ENCODE measurements around the gene TTLL13.

DNA sequence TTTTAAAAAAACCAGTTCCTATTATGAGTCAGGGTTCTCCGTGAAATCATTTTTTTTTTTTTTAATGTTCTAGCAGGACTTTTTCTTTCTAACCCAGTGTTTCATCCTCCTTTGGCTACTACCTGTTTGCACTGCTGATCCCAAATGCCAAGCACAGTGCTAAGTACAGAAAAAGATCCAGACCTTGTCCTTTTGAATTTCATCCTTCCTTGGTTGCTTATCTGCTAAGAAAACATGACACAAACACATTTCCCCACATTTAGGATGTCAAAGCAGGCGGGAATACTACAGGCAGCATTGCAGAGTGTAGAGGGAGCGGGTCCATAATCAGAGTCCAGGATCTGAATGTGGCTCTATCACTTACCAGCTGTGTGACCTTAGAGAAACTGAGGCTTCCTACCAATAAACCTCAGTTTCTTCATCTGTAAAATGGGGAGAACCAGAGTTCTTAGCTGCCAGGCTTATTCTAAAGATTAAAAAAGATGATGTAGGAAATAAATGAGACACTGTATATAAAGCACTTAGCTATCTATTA is 37.2 kb upstream of the ANPEP start:
- PRO-cap, result no peak

DNA sequence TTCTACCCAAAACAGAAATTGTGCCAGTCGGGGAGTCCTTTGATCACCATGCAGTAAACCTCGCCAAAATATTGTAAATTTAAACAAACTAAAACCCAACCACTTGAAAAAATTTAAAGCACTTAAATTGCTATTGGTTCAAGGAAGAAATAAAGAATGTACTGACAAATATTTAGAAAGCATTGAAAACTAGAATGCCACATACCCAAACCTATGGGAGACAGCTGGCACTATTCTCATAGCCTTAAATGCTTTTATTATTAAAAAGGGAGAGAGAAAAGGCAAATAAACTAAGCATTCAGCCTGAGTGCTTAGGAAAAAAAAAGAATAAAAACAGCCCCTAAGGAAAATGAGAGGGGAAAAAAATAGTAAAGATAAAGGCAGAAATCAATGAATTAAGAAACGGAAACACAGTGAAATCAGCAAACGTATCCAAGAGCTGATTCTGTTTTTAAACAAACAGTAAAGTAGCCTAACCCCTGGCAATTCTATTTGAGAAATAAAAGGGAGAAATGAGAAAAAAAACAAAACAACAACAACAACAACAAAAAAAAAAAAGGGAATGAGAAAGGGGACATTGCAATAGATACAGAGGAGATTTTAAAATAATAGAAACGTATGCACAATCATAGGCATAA is 24.7 kb downstream of the ZNF710 start:
- PRO-cap, result no peak

DNA sequence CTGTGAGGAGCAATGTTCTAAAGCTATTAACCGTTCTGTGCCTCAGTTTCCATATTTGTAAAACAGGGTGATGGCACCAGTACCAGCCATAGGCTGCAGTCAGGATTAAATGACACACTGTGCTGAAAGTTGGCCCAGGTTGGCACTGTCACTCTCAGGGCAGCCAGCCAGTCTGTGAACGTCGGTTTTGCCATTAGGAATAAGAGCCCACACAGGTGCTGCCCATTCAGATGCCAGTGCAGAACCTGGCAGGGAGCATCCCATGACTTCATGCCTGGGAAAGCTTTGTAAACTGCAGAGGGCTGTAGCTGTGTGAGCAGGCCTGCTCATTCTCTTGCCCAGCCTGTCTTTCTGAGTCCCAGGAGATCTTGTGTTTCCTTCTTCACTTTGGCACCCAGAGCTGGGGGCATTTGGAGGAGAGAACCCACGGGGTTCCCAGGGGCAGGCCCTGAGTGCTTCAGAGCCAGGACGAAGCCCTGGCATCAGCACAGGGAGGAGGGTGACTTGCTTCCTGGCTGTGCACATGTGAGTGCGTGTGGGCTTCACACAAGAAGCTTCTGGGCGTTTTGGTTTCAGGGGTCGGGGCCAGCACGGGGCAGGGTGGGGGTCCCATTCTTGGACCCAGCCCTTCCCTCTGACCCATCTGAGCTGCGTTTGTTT is 47.0 kb downstream of the ZNF710 start:
- PRO-cap, result no peak

DNA sequence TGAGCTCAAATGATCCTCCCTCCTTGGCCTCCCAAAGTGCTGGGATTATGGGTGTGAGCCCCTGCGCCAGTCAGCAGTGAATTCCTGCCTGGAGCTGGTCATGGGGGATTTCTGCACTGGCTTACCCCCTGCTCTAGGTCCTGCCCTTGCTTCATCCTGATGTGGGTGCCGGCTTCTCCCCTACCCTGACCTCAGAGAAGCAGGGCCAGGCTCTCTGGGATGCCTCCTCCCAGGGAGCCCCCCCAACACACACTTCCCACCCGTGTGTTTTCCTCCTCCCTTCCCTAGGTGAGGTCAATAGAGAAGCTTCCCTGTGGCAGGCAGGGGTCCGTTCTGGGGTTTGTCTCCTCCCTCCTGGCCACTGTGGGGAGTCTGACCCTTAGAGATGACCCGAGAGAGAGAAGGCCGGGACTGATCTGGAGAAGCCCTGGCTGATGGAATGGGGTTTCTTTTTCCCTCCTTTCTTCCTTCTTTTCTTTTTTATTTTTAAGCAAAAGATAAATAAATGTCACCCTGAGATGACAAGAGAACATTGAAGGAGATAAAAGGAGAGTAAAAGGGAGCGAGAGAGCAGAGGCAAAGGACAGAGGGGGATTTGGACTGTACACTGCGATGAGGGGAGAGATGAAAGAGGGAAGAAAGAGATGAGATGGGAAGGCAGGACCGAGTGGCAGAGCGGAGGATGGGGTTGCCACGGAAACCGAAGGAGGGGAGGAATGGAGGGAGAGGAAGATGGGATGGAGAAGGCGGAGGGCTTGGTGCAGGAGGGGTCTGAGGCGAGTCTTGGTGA is 48.5 kb downstream of the IDH2 start:
- PRO-cap, result no peak

- PRO-cap, result no peak
These were observed 35.0 kb downstream of the IDH2 start for GRCh38 chr15:90067172-90067748.

- PRO-cap, result no peak
These were observed 6.6 kb downstream of the IDH2 start for GRCh38 chr15:90095649-90096073.

DNA sequence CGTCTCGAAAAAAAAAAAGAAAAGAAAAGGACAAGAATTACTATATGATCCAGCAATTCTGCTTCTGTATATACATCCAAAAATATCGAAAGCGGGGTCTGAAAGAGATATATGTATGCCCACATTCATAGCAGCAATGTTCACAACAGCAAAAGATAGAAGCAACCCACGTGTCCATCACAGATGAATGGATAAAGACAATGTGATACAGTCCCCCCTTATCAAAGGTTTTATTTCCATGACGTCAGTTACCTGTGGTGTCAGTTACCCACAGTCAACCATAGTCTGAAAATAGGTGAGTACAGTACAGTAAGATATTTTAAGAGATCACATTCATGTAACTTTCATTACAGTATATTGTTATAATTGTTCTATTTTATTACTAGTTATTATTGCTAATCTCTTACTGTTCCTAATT is 5.3 kb downstream of the IDH2 start:
- PRO-cap, result no peak

- PRO-cap, result no peak
These were observed 42.9 kb upstream of the IDH2 start for GRCh38 chr15:90145164-90145498.

GRCh38 chr15:90189824-90190389 is 11.2 kb upstream of the SEMA4B start:
- PRO-cap, result no peak

DNA sequence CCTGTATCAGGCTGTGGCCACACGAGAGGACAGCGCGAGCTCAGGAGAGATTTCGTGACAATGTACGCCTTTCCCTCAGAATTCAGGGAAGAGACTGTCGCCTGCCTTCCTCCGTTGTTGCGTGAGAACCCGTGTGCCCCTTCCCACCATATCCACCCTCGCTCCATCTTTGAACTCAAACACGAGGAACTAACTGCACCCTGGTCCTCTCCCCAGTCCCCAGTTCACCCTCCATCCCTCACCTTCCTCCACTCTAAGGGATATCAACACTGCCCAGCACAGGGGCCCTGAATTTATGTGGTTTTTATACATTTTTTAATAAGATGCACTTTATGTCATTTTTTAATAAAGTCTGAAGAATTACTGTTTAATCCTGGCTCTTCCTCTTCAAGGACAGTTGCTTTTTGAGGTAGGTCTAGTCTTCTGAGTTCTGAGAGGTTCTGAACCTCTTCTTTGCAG is 4.4 kb downstream of the CIB1 start:
- PRO-cap, result no peak

DNA sequence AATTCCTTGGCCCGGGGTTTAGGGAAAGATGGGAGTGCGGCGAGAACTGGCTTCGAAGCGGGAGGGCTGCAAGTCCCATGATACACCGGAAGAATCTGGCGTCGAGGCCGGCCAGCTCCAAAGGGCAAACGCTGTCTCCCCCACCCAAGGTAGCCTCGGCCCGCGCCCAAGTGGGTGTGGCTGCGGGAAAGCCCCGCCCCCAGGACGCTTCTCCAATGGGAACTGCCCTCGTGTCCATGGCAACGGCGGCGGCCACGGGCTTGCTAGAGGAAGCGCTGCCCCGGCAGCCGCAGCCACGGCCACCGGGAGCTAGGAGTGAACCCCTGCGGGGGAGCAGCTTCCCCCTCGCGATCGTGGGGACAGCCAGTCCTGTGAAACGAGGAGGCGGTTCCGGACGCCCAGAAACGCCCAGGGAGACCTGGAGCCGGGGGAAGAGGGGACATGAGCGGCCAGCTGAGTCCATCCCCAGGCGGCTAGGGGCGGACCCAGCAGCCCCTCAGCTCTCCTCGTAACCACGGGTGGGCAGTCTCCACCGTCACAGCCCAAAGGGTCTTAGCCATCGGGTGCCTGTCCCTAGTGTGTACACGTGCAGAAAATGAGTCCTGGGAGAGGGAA is at the start of gene TTLL13:
TTLL13 (plus strand) TSS at position 266 of the 615 bp plus-strand sequence.
- PRO-cap, result no peak

DNA sequence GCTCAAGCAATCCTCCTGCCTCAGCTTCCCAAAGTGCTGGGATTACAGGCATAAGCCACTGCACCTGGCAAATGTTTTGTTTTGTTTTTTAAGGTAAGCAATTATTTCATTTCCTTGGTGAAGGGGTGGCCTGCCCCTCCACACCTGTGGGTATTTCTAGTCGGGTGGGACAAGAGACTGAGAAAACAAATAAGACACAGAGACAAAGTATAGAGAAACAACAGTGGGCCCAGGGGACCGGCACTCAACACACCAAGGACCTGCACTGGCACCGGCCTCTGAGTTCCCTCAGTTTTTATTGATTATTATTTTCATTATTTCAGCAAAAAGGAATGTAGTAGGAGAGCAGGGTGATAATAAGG is 5.7 kb upstream of the ZNF774 start:
- PRO-cap, result no peak

DNA sequence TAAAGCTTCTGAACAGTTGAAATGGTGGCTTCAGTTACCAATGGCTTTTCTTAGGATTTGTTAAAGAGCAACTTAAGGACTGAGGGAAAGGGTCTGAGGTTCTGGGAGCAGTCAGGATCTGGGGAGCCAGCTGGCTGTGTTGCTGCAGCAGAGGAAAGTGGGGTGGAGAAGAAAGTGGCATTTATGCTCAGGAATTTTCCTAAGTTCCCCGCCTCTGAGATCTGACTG is 37.6 kb downstream of the IQGAP1 start:
- PRO-cap, result no peak

DNA sequence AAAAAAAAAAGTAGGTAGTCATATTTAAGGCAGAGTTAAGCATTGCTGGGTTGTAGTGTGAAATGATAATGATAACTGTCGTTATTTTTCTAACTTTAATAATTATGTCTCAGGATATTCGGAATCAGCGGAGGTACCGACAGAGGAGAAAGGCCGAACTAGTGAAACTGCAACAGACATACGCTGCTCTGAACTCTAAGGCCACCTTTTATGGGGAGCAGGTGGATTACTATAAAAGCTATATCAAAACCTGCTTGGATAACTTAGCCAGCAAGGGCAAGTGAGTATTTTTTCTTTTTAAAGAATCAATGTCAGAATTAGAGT is 37.3 kb upstream of the CRTC3 start:
- PRO-cap, result no peak

GRCh38 chr15:90528893-90529270 is 841 bp upstream of the CRTC3 start:
- PRO-cap, result no peak

- PRO-cap, result unidirectional peak, plus-strand start at chr15:90594355; bidirectional peak, plus-strand start at chr15:90594612, minus-strand start at chr15:90594497
These were observed 64.7 kb downstream of the CRTC3 start for GRCh38 chr15:90594131-90595122.

GRCh38 chr15:90650027-90650672 is 67.0 kb upstream of the BLM start:
- PRO-cap, result no peak

DNA sequence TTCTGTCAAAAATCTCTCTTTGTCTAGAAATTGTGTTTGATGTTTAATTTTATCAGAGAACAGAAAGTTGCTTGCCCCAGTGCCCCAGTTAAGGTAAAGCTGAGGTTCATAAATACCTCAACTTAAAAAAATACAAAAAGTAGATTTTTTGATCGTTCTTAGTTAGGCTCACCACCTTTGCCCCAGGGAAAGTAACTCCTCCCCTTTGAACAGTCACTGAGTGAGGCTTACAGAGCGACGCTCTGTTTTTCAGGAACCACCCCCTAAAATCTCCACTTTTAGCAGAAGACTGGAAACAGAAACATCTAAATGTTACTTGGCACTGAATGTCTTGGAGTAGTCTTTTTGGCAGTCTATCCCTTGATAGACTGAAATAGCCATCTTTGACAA is 24.9 kb downstream of the BLM start:
- PRO-cap, result no peak

DNA sequence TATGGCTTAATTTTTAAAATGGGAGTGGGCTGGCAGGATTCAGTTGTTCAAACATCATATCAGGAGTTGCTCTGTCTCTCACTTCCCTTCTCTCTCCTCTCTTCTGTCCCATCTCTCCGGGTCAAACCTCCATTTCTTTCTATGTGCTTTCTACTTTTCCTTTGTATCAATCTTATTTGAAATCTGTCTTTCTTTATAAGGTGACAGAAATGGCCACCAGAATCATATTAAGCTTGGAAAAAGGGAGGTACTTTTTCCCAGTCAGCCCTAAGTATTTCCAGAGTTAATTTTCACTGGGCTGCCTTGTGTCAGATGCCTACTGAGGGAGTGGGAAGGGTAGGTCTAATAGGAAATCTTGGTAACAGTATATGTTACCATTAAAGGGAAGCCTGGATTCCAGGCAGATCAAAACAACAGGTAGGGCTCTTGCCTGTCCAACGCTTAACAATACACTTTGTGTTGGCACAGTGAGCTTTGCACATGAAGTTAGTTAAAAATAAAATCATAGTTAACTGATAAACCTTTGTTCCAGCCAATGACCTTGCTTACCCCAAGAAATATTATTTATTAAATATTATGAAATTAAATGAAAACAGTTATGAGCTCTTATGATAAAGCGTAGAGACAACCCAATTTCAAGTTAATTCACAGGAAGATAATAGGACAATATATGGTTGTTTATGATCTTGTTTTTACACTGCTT is 41.5 kb downstream of the BLM start:
- PRO-cap, result no peak

DNA sequence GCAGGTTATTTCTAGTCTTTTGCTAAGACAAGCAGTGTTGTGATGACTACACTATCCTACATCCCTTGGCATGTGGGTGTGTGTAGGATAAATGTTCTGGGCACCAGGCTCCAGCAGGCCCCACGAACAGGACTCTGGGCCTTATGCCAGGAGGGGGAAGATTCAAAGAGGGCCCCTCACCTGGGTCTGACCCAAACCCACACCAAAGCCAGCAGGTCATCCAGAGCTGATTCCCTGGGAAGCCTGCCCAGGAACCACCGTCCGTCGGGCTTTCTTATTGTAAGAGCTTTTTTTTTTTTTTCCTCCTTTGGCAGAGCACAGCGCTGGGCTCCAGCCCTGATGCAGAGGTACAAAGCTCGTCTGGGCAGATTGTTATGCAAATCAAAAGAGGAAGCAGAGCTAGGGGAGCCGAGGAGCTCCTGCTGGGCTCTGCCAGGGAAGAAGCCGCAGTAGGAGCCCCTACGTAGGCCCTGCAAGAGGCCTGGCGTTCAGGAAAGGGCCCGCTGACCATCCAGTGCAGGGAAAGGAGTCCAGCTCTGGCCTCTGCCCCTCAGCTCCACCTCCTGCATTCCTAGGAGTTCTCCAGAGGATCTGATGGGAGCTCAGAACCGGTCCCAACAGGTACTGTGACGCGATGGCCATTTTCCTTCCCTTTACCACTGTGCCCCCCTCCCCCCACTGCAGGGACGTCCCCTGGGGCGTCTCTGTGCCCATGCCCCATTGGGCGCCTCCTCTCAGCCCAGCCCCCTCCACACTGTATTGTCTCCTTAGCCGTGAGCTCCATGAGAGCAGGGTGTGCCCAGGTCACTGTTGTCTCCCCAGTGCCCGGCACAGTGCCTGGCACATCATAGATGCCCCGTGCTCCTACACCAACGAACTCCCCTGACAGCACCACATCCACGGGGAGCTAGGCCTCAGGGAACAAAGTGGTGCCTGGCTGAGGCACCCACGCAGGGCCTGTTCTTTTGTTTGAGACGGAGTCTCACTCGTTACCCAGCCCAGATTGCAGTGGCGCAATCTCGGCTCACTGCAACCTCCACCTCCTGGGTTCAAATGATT is 28.8 kb upstream of the FURIN start:
- PRO-cap, result no peak